Aortic smooth muscle cell (primary cell): Measurements from ENCODE around the genes PRSS21 and PAQR4.

- RRBS = no CpG with 5 or more reads among the region's 8 CpGs
These were observed 18.7 kb upstream of the KCTD5 start for GRCh38 chr16:2663658-2663959.

GRCh38 chr16:2682100-2682464 is 241 bp upstream of the KCTD5 start:
- RRBS = 3% methylated on average over 4 of the region's 25 CpGs

DNA sequence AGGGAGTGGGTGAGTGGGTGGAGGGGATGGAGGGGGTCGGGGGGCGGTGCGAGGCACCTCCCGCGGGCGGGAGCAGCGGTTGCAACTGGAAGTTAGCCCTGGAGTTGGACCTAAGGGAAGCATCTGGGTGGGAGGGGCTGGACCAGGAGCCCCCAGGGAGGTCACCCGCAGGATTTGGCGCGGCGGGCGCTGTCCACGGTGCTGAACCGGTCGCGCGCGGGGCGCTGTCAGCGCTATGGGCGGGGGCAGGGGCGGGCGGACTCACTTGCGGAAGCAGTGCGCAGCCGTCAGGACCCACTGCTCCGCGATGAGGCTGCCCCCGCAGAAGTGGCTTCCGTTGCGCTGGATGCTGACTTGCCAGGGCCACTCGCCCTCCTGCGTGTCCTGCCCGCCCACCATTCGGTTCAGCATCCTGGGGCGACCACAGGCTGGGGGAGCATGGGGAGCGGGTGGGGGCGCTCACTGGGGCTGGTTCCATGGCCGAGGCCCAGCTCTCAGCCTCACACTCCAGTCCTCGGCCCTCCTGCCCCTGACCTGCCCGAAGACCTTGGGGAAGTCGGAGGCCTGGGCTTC is 4.5 kb downstream of the PRSS27 start:
- RRBS = no CpG with 5 or more reads among the region's 42 CpGs

GRCh38 chr16:2719229-2719745 is 737 bp downstream of the PRSS27 start:
- RRBS = 54% methylated on average over 6 of the region's 10 CpGs

DNA sequence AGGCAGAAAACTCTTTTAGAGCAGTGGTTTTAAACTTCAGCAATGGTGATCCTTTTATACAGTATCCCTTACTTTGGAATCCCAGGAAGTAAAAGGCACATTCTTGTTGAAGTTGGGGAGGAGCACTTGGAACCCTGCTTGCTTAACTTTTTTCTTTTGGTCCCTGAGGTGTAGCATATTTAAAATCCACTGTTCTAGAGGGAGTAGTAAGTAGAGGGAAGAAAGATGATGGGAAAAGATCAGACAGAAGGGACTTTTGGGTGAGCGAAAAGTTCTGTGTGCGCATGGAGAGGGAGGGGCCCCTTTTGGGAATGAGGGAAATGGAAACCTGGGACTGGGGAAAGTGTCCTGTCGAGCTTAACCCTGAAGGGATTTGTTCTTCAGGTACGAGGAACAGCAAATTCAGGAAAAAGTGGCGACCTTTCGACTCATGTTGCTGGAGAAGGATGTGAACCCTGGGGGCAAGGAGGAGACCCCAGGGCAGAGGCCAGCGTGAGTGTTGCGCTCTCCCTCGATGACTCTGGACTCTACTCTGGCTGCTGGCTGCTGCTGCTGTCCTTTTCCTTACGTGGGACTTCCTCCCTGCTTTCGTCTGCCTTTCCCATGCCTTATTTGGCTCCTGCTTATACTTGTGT is 4.8 kb downstream of the SRRM2 start:
- RRBS = no CpG with 5 or more reads among the region's 11 CpGs

DNA sequence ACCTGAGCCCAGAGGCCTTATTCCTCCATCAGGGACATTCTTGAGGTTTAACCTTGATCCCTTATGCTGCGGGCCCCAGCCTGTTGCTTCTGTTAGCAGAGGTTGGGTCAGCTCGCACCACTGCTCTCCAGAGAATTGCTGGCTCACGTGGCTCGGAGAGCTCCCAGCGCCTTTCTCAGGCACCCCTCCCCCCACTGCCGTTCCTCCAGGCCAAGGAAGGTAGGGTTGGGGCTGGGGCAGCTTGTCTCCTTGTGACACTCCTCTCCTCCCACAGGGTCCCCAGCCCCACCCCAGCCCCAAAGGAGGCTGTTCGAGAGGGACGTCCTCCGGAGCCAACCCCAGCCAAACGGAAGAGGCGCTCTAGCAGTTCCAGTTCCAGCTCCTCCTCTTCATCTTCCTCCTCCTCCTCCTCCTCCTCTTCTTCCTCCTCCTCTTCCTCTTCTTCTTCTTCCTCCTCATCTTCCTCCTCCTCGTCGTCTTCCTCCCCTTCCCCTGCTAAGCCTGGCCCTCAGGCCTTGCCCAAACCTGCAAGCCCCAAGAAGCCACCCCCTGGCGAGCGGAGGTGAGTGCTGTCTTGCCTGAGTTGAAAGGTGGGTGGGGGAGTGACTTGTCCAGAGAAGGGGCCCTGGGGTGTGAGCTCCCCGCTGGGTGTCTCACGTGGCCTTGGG is 8.2 kb downstream of the ELOB start:
- RRBS = no CpG with 5 or more reads among the region's 17 CpGs

- RRBS = 44% methylated on average over 2 of the region's 84 CpGs
These were observed at the start of gene PRSS21 for GRCh38 chr16:2816967-2817985. PRSS21 (plus strand) TSS chr16:2817237.

- RRBS = 11% methylated on average over 4 of the region's 21 CpGs
These were observed 10.3 kb upstream of the KREMEN2 start for GRCh38 chr16:2953608-2954295.

DNA sequence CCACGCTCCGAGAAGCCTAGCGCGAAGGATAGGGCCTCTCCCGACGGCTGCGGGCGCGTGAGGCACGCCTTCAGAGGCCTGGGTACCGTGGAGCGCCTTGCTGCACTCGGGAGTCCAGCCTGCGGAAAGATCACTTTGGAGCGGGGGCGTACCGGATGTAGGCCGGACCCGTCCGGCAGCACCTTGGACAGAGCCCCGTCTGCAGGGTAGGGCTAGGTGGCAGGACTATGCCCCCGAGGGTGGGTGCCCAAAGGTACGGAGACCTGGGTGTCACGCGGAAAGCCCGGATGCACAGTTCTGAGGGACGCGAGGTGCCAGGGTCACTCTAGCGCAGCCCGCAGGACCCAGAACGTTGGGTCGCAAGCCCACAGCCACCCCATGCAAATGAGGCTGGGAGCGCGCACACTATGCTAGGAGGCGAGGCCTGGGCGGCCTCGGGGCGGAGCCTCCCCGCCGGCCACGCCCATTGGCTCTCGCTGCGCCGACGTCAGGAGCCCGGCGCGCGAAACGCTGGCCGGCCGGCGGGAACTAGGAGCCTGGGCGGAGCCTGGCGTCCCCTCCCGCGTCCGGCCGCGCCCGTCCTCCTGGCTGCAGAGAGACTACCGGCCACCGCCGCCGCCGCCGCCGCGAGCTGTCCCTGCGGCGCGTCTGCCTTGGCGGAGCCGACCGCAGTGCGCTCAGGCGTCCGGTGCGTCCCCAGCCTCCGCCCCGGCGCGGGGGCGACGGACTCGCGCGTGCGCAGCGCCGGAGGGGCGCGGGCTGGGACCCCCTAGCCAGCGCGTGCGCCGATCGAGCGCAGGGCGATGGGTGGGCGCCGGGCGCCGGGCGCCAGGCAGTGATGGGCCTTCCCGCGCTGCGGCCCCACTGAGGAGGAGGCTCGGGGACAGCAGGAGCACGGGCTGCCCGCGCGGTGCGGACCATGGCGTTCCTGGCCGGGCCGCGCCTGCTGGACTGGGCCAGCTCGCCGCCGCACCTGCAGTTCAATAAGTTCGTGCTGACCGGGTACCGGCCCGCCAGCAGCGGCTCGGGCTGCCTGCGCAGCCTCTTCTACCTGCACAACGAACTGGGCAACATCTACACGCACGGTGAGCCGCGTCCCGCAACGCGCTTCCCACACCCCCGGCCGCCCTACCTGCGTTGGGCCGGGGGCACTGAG is at the start of gene PAQR4:
Gene PAQR4 (plus strand): TSS at position 593 of the 1,156 bp plus-strand sequence.
- RRBS = 1% methylated on average over 71 of the region's 140 CpGs

- RRBS = 96% methylated on average over 8 of the region's 23 CpGs
These were observed 1.8 kb downstream of the PAQR4 start for GRCh38 chr16:2970702-2971643.

DNA sequence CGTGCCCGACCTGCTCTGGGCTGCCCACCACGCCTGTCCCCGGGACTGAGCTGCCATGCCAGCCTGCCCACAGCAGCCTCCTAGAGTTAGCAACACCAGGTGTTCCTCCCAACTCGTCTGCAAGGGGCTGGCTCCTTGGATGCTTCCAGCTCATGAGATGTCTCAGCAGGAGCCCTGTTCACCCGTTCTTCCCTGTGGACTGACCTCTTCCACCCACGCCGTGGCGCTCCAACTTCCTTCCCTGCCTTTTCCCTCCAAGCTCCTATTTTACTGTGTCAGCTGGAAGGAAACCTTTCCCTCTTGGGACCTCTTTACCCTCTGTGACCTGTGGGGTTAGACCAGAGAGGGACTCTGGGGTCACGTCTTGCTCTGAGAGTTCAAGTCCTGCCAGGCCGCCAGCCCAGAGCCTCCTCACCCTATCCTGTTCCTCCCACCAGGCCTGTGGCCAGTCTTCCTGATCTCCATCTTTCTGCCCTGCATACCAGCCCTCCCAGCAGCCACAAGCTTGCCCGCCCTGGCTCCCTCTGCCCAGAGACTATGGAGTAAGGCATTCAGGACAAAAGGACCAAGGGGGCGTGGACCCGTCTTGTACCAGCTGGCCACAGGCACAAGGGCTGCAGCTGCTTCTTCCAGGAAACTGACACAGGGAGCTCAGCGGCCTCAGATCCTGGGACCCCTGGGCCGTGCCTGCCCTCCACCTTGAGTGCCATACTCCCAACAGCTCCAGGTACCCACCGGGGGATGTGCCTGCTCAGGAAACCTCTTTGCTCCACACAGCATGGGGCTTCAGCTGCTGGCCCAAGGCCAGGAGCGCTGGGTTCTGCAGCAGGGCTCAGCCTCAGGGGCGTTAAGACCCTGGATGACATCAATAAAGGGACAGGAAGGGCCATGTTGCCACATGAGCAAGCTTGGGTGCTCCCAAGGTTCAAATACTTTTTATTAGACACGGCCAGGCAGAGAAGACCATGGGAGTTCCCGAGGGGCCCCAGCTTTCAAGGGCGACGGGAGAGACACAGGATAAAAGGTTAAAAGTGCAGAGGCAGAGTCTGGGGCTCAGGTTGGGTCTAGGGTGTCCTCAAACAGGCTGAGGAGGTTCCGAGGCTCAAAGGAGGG is 3.1 kb downstream of the PAQR4 start:
- RRBS = 91% methylated on average over 4 of the region's 24 CpGs

DNA sequence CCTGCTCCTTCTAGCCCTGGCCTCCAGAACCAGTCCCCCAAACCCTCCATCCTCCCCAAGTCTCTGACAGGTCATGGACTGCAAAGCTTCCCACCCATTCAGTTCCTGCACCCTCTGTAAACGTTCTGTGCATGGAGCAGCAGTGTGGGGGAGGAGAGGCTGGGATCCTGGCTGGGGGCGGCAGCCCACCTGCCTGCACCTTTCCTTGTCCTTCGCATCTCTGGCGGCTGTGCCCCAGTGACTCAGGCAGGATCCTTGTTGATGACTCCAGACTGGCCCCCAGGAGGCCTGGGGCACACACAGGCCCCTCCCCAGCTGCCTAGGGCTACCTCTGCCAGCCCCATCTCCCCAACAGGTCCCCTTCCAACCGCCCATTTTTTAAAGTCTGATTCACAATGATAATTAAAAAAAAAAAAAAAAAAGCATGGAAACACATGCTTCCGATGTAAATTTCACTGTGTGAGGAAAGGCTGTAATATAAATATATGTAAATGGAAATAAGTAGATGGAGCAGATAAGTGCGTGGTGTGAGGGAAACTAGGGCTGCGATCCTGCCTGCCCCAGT is 1.7 kb upstream of the PKMYT1 start:
- RRBS = no CpG with 5 or more reads among the region's 8 CpGs

DNA sequence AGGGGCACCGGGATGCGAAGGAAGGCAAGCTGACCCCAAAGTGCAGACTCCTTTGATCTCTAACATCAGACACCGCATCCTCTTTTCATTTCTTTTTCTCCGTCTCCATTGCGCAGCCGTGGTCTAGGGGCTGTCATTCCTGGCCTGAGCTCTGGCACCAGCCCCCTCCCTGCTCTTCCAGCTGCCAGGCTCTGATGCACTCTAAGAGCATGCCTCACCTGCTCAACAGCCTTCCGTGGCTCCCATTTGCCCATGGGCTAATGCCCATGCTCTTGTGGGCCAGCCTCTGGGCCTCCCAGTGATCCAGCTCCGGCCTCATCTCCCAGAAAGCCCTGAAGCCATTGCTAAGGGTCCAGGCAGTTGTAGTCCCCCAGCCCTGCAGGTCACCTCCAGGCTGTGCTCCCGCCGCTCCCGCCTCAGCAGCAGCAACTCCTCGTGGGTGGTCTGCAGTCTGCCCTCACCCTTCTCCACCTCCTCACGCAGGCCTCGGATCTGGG is 6.3 kb downstream of the THOC6 start:
- RRBS = no CpG with 5 or more reads among the region's 14 CpGs

DNA sequence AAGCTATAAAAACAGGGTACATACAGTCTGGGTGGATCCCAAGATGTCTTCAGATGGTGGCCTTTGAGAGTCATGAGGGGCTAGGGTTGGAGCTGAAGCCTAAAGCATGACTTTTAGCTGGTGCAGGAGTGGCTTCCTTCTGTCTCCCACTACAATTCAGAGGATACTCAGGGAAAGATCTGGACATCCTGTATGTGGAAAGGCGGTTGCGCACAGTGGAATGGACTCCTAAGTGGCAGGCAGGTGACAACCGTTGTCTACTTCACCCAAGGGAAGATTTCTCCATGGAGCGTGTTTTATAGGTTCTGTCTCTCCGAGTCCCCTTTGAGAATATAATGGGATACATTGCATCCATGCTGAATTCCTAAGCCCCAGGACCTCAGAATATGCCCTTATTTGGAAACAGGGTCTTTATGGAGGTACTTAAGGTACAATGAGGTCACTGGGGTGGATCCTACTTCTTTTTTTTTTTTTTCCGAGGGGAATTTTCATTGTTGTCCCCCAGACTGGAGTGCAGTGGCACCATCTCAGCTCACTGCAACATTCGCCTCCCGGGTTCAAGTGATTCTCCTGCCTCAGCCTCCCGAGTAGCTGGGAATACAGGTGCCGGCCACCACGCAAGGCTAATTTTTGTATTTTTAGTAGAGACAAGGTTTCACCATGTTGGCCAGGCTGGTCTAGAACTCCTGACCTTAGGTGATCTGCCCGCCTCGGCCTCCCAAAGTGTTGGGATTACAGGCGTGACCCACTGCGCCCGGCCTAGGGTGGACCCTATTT is 1.4 kb upstream of the IL32 start:
- RRBS = no CpG with 5 or more reads among the region's 16 CpGs

DNA sequence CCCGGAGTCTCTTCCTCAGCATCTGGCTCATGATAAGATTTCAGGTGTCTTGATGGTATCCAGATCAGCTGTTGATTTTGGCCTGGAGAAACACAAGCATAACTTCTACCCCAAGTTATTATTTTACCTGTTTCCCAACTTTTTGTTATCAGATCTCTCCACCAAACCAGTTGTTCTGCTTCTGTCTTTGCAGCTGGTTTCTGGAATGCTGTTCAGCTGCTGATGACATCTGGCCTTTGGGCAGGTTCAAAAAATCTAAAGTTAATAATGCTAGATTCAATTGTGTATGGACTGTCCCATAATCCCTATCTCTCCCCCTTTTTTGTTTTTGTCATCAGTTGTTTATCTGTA is 13.0 kb downstream of the IL32 start:
- RRBS = no CpG with 5 or more reads among the region's 1 CpG

- RRBS = no CpG with 5 or more reads among the region's 16 CpGs
These were observed 3.0 kb upstream of the ZSCAN10 start for GRCh38 chr16:3101998-3102503.

- RRBS = no CpG with 5 or more reads among the region's 10 CpGs
These were observed 11.1 kb downstream of the ZNF205 start for GRCh38 chr16:3123486-3123888.

- RRBS = no CpG with 5 or more reads among the region's 12 CpGs
These were observed 9.7 kb downstream of the ZNF213 start for GRCh38 chr16:3144495-3144869.

DNA sequence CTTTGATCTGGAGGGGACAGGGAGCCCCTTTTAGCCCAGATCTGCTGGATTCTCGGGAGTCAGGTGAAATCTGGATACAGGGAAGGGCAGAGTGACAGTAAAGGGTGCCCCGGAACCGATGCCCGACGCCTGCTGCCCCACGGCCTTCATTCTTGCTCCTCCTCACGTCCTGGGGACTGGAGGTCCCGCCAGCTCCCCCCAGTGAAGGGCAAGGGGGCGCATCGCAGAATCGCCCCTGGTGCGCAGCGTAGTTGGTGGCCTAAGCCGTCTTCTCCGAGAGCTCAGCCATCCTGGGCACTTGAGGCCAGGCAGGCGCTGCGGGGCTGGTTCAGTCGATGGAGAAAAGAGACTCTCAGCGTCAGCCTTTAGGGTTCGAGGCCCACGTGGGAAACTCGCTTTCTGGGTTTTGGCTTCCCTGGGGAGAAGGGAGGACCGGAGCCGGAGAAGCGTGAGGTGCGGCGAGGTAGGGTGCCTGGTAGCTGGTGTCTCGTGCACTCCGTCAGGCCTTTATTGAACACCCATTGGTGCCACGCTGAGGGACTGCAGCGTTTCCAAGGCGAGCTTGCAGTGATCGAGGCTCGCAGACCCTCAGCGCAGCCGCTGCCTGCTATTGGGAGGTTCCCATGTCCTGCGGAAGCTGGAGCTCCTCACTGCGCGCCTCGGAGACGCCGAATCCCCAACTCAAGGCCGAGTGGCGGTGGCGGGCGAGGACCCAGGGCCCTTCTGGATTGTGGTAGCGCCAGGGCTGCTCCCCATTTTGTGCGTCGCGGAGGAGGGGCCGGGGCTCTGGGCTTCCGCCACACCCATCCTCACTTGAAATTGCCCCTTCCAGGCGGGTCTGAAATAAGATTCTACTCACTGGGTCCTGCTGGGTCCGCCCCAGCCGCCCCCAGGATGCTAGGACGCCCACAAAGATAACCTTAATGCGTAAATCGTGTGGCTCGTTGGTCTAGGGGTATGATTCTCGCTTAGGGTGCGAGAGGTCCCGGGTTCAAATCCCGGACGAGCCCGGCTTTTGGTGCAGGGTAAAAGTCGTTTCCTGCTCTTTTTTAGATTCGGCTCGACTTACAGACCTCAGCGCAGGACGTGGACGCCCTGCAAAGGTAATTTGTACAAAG is 45.9 kb downstream of the ZNF200 start:
- RRBS = no CpG with 5 or more reads among the region's 71 CpGs

DNA sequence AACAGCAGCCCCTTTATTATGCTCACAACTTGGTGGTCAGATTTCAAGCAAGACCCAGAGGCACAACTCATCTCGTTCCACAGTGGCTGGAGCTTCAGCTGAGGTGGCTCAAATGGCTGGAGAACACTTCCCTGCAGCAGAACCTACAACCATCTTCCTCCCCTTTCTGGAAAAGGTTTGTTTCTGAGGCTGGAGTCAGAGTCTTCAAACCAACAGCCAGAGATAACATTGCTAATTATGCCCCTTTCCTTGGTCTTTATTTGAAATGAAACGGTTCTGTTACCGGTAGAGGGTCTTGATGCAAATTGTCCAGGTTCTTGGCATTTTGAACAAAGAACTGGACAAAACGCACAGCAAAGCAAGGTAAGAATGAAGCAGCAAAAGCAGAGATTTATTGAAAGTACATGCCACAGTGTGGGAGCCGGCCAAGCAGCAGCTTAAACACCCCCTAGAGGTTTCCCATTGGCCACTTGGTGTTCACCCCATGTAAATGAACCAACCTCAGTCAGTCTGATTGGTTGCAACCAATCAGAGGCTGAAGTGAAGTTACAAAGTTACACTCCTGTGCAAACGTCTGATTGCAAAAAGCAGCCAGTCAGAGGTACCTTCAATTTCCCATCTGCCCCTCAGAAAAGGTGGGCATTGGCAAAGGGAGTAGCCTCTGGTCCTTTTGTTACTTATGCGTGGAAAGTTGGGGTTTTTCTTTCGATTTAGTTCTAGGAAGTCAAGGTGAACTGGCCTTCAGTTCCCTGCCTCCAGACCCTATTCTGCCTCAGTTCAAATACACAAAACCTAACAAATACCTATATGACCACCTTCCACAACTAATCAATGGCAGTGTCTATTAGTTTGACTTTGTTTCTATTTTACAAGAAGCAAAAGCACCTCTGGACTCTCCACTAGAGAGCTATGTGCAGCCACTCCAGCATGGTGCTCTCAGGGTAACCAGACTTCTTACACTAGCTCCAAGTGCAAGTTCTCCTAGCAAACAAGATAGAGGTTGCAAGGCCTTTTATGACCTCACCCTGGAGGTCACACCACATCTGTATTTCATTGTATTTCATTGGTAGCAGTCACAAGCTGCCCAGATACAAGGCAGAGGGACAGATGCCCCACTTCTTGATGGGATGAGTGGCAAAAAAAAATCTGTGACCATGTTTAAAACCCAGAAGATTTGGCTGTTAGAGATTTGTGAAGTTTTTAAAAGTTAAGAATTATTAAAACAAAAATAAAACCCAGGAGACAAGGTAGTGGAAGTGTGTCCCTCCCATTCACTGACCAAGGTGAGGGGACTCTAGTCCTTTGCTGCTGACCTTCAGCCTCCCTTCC is 8.6 kb upstream of the ZNF263 start:
- RRBS = no CpG with 5 or more reads among the region's 8 CpGs